Placental pericyte (primary cell): ENCODE measurements around the gene RAMP1.

- CAGE, long polyA plus RNA, result no peak
Measured at GRCh38 chr2:237155875-237156362, 70.2 kb downstream of the COPS8 start.

DNA sequence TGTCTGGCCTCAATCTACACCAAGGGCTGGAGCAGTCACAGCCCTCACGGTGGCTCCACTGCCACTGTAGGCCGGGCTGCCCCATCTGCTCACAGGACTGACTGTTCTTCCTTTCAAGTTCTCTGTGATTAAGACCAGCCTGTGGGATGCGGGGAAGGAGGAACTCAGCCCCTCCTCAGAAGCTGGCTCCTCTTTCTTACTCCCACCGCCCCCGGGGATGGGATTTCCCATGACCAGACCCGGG, 106.0 kb downstream of the COPS8 start:
- CAGE, long polyA plus RNA, result no peak

- CAGE, long polyA plus RNA, result no peak
Measured at GRCh38 chr2:237235404-237235807, 149.7 kb downstream of the COPS8 start.

DNA sequence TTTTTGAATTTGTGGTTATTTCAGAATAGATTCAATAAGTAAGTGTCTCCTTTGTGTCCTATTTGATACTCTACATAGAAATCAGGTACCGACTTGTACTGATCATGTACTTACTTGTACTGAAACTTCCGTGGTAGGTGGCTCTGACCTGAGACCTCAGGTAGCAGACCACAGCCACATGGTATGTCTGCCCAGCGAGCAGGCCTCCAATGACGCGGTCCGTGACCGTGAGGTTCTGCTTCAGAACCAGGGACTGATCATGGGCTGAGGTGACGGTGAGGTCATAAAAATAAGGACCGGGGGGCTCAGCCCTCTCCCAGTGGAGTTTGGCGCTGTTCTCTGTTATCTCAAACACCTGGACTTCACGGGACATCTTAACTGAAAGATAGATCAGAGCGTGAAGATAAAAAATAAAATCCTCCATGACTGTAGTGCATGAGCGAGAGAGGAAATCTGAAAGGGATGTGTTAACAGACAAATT, 79.4 kb downstream of the COL6A3 start:
- CAGE, long polyA plus RNA, result no peak

GRCh38 chr2:237368602-237369274, 45.2 kb downstream of the COL6A3 start:
- CAGE, long polyA plus RNA, result no peak

DNA sequence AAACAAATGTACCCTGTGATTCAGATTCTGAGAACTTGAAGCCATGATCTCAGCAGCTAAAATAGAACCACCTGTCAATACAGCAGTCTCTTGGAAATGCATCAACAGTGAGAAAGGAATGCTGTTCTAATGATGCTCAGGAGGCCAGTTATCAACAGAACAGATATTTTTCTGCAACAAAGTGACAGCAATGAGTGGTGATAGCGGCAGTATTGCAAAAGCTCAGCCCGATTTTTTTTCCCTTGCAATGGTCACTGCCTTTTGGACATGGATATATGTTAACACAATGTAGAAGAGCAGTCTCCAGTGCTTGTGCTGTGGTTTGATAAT, 10.6 kb downstream of the COL6A3 start:
- CAGE, long polyA plus RNA, result no peak

DNA sequence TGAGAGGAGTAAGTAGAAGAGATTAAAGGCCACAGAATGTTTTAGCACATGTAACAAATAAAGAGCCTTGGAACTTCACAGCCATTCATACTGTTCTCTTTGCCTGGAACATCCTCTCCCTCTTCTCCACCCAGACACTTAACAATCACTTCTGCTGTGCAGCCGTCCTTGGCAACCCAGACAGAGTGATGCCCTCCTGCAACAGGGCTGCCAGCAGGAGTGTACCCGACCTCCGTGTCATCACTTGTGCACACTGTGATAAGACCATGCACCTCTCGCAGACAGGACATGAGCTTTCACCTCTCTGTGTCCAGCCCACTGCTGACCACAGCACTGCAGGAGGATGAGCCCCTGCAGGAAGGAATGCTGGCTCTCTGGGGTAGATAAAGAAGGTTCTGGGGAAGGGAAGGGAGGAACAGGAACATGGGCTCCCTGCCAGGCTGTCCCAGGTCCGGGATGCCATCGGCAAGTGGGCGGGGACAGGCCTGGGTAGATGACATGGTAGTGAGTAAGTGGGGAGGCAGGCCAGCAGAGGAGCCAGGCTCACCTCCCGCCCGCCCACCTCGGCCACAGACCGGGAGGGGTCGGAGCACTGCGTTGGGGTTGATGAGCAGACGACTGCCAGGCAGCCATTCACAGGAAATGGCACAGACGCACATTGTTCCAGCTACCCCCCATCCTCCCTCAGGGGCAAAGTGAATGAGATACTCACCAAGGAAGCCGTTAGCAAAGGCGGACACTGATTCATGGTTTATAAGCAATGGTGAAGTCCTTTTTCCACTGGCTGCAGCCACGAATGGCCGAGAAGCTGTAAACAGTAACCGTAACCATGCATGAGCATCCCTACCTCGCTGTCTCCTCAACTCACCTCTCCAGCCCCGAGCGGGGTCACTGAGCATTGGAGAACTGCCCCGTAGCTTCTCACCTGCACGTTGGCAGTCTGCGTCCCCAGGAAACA, 18.7 kb upstream of the COL6A3 start:
- CAGE, long polyA plus RNA, result no peak

- CAGE, long polyA plus RNA, result no peak
Measured at GRCh38 chr2:237449075-237449882, 35.3 kb upstream of the COL6A3 start.

DNA sequence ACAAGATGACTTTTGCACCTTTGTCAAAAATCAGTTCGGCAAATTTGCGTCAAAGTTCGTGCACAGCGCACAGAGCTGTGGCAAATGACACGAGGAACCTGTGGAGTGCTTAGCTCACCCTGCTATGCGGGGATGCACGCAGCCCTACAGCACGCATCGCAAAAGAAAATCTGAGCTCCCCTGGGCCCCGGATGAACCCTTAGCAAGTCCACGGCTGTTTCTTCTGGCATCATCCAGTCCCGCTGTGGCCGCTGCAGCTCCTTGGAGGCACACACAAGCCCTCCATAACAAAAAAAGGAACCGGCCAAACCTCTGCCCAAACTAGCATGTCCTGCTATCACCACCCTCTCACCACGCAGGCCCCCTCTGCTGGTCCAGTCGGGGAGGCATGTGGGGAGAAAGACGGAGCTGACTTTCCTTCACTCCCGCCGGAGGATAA, 35.6 kb upstream of the MLPH start:
- CAGE, long polyA plus RNA, result no peak

GRCh38 chr2:237490156-237490865, 3.3 kb downstream of the MLPH start:
- CAGE, long polyA plus RNA, result no peak

DNA sequence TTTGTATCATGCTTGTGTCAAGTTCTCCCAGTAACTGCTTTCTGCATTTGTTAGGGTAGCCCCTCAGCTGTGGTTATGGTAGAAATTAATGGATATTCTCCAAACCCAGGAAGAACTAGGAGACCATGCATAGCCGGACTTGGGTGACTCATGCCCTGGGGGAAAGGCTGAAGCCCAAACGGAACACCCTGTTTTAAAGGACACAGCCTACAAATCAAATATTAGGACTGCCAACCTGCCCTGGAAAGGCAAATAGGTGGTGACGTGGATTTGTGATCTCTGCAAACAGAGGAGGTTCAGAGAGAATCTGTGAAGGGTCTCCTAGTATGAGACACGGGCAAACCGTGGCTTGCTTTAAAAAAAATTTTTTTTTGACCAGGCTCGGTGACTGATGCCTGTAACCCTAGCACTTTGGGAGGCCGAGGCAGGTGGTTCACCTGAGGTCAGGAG, 15.4 kb downstream of the MLPH start:
- CAGE, long polyA plus RNA, result no peak

DNA sequence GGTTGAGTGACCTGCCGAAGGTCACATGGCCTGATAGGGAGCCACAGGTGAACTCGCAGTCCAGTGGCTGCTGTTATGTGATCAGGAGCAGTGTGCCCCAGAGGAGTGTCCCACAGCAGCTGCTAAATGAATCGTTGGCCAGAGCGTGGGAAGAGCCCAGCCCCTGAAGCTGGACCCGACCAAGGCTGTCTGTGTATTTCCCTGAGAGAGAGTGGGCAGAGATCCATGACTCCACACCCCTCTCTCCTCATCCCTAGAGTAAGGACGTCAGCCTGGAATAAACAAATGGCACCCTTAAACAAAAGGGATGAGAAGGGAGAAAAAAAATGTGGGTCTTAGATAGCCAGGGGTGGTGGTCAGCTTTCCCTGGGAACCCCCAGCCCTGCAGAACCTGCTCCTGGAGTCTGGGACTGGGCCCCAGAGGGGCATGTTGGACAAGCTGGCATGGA, 26.6 kb upstream of the PRLH start:
- CAGE, long polyA plus RNA, result no peak

DNA sequence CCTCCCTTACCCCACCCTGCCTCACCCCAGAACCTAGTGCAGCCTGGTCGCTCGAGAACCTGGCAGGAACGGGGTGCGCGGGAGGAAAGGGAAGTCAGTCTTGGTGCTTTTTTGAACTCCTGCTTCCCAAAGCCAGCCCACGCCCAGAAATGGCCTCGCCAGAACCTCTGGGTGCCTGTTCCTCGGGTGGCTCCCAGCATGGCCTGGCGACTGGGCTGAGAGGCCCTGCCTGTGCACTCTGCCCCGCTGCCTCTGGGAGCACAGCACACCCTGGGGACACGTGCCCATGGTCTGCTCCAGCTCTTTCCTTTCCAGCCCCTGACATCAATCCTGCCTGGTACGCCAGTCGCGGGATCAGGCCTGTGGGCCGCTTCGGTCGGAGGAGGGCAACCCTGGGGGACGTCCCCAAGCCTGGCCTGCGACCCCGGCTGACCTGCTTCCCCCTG, 346 bp downstream of the PRLH start:
- CAGE, long polyA plus RNA, result no peak

GRCh38 chr2:237572872-237573289, 6.5 kb downstream of the PRLH start:
- CAGE, long polyA plus RNA, result no peak

DNA sequence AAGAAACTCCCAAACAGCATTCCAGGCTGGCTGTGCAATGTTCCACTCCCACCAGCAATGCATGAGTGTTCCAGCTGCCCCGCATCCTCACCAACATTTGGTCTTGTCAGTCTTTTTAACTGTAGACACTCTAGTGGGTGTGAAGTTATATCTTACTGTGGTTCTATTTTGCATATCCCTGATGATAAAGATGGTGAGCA, 8.9 kb upstream of the LRRFIP1 start:
- CAGE, long polyA plus RNA, result no peak

DNA sequence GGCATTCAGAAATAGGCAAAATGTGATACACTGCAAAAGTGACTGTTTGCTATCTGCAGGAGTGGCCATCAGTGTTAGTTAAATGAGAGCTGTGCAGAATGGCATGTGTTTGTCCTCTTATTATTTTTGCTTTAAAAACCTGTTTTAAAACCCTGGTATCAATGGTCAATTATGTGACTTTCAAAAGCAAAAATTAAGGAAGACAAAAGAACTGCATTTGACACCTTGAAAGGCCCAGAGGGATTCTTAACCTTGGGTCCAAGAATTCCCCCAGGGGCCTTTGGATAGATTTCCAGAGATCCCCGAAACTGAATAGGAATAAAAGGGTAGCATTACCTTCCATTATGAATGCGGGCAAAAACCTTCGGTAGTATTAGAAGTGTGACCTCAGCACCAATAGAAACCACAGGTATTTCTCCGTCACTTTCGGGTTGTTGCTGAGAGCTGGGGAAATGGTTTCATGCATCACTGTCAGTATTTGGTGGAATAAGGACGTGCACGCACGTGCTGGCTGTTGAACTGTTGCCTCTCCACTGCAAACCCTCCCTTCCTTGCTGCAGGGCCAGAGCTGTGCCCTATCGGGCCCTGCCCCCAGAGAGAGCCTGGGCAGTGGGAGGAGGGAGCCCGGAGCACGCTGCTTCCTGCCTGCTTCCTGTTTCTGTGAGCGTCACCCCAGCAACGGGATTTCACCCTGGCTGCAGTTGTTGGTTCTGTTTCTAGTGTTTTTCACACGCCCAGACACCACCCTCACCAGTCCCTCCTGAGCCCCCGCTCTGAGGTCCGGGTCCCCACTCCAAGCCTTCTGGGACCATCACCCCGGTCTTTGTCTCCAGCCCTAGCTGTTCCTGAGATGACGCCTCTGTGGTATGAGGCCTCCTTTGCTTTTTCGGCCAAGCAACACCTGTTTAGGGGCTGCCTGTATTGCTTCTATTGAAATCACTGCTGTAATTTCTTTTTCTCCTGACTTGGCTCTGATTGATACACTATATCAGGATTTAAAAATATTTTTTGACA, 47.3 kb downstream of the LRRFIP1 start:
- CAGE, long polyA plus RNA, result no peak

DNA sequence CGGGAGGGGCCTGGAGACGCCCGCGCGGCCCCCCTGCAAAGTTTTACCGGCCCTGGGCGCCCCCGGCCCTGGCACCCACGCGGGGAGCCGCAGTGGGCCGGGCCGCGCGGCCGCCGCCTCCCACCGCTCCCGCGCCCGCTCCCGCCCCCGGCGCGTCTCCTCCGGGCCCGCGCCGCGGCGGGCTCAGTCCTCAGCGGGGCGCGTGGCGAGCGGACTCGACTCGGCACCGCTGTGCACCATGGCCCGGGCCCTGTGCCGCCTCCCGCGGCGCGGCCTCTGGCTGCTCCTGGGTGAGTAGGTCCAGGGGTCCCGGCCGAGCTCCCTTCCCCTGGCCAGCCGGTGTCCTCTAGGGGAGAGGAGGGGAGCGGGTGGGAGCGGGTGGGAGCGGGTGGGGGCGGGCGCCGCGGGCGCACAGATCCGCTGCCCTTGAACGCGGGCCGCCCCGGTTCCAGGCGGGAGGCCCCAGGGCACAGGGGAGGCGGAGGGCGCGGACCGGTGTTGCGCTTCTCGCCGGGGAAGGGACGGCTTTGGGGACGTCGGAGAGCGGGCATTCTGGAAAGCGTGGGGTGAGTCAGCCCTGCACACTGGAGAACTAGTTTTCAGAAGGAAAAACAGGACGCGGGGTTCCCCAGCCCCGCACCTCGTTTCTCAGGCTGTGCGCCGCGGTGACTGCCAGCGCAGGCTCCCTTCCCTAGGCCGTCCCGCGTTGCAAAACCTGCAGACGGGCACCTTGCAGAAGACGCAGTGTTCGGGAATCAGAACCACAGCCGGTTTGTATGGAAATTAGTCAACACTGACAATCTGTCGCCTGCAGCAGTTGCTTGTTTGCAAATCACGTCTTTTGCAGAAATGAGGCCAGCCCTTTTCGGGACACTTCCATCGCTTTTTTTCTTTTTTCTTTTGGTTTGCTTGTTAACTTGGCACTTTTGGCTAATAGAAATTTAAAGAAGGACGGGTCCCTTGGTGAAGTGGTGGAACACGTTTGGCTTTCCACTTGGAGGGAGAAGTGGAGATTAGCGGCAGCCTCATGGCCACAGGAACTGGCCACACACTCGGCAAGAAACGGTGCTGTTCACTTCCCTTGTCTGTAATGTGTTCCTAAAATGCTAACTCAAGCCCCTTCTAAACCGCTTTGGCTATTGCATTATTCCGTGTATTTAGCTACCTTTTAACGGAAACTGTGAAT, at the start of gene RAMP1:
RAMP1 (plus strand) TSS at position 186 of the 1,186 bp plus-strand sequence.
- CAGE, long polyA plus RNA, result no peak

DNA sequence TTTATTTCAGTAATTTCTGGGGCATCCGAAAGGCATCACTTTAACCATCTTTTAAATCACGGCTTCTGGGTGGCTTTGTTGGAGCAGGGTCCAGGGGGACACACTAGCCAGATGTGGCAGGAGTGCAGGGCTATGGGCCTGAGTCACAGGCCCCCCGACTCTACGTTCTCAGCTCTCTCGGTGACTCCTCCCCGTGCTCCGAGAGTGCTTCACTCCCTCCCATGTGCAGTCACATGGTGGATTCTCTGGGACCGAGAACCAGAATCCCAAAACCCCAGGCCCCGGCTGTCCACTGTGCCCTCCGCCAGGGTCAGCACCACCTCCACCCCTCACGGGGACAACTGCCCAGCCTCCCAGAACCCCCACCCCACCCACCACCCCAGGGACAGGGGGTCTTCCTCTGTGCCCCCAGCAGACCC, 4.2 kb downstream of the RAMP1 start:
- CAGE, long polyA plus RNA, result no peak

GRCh38 chr2:237868592-237869171, 9.3 kb downstream of the RAMP1 start:
- CAGE, long polyA plus RNA, result no peak

GRCh38 chr2:237870871-237871729, 11.7 kb downstream of the RAMP1 start:
- CAGE, long polyA plus RNA, result no peak